ENCODE measurements around a stretch of chr14.

DNA sequence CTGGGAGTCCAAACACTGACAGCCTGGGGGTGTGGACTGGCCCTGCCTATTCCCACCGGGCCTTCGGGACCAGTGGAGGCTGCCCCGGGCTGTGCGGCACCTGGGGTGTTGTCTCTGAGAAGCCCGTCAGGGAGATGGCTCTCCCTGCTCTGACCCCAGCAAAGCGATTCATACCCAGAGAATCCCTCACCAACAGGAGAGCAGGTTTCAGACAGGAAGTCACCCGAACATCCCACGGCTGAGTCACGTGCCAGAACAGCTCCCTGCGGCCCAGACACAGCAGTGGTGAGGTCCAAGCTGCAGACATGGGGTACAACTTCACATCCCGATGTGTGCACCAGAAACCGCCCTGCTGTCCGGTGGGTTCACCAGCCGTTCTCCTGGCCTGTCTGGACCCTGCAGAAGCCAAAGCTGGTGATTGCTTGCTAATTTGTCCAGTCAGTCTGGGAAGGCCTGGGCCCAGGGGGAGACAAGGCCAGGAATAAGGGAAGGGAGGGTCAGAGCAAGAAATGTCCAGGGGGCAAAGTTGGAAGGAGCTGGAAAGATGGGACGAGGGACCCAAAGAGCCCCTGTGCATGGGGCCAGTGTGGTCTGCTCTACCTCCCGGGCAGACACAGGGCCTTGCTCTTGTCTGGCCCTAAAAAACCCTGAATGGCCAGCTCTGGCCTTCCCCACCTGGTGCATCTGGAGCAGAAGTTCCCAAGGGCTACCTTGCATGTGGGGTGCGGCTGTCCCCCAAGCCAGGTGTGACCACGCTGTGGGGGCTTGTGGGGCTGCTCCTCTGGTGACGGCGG, 2.2 kb upstream of the GPR132 start:
- RAMPAGE, long total RNA: no peak
- RRBS: no CpG with 5 or more reads among the region's 20 CpGs
PRO-cap:
- standard: no peak
- CoPRO, capped RNA only, 2 experiments: no peak in any of the 2 experiments
- CoPRO, capped and uncapped RNA, 2 experiments: no peak in any of the 2 experiments
- CoPRO, uncapped RNA only, 2 experiments: no peak in any of the 2 experiments
CAGE:
- cytosol, long polyA plus RNA: no peak
- long polyA plus RNA: no peak
- nucleolus, long total RNA: no peak
- nucleus, long polyA plus RNA: no peak

- RAMPAGE, long total RNA: no peak
- RRBS: 28% methylated on average over 23 of the region's 86 CpGs
PRO-cap:
- standard: bidirectional peak, plus-strand start at chr14:105093323, minus-strand start at chr14:105093223
- CoPRO, capped RNA only, 2 experiments: peak in 1 of 2 experiments; most common plus-strand start chr14:105093323 (in 1); most common minus-strand start chr14:105093215 (in 1)
- CoPRO, capped and uncapped RNA, 2 experiments: no peak in any of the 2 experiments
- CoPRO, uncapped RNA only, 2 experiments: no peak in any of the 2 experiments
CAGE:
- cytosol, long polyA plus RNA: no peak
- long polyA plus RNA: no peak
- nucleolus, long total RNA: no peak
- nucleus, long polyA plus RNA: no peak
Measured at GRCh38 chr14:105092982-105093722, 27.9 kb upstream of the GPR132 start.

GRCh38 chr14:105150890-105151106, 17.8 kb downstream of the JAG2 start:
- RAMPAGE, long total RNA: no peak
- RRBS: 100% methylated on average over 1 of the region's 13 CpGs
PRO-cap:
- standard: no peak
- CoPRO, capped RNA only, 2 experiments: no peak in any of the 2 experiments
- CoPRO, capped and uncapped RNA, 2 experiments: peak in 1 of 2 experiments; most common minus-strand start chr14:105151022 (in 1)
- CoPRO, uncapped RNA only, 2 experiments: no peak in any of the 2 experiments
CAGE:
- cytosol, long polyA plus RNA: no peak
- long polyA plus RNA: no peak
- nucleolus, long total RNA: no peak
- nucleus, long polyA plus RNA: no peak

GRCh38 chr14:105225961-105226613, 22.2 kb upstream of the BTBD6 start:
- RAMPAGE, long total RNA: no peak
- RRBS: 90% methylated on average over 2 of the region's 12 CpGs
PRO-cap:
- standard: no peak
- CoPRO, capped RNA only, 2 experiments: no peak in any of the 2 experiments
- CoPRO, capped and uncapped RNA, 2 experiments: no peak in any of the 2 experiments
- CoPRO, uncapped RNA only, 2 experiments: no peak in any of the 2 experiments
CAGE:
- cytosol, long polyA plus RNA: no peak
- long polyA plus RNA: no peak
- nucleolus, long total RNA: no peak
- nucleus, long polyA plus RNA: no peak

- RAMPAGE, long total RNA: no peak
- RRBS: no CpG with 5 or more reads among the region's 19 CpGs
PRO-cap:
- standard: no peak
- CoPRO, capped RNA only, 2 experiments: no peak in any of the 2 experiments
- CoPRO, capped and uncapped RNA, 2 experiments: no peak in any of the 2 experiments
- CoPRO, uncapped RNA only, 2 experiments: no peak in any of the 2 experiments
CAGE:
- cytosol, long polyA plus RNA: no peak
- long polyA plus RNA: no peak
- nucleolus, long total RNA: no peak
- nucleus, long polyA plus RNA: no peak
Measured at GRCh38 chr14:105292662-105293338, 8.0 kb downstream of the BRF1 start.

GRCh38 chr14:105300260-105300461, 640 bp downstream of the BRF1 start:
- RAMPAGE, long total RNA: no peak
- RRBS: no CpG with 5 or more reads among the region's 31 CpGs
PRO-cap:
- standard: no peak
- CoPRO, capped RNA only, 2 experiments: no peak in any of the 2 experiments
- CoPRO, capped and uncapped RNA, 2 experiments: no peak in any of the 2 experiments
- CoPRO, uncapped RNA only, 2 experiments: no peak in any of the 2 experiments
CAGE:
- cytosol, long polyA plus RNA: no peak
- long polyA plus RNA: no peak
- nucleolus, long total RNA: no peak
- nucleus, long polyA plus RNA: no peak

DNA sequence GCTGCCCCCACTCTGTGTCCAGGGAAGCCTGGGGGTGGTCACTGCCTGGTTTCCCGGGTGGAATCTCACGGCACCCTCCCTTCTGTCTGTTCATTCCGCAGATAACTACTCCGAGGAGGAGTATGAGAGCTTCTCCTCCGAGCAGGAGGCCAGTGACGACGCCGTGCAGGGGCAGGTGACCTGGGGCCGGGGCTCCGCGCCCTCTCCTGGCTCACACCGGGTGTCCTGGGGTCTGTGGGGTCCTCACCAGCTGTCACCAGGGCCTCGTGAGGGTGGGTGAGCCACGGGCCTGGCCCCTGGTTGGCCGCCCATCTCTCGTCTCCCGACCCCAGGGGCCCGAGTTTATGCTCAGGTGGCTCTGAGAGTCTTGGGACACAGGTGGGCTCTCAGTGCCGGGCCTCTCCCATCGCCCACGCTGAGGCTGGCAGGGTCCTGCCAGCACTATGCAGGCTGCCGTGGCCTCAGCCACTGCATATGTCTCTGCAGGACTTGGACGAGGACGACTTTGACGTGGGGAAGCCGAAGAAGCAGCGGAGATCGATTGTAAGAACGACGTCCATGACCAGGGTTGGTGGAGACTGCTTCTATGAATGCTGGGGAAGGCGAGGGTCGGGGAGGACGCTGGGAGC, 30.3 kb upstream of the TEX22 start:
- RAMPAGE, long total RNA: no peak
- RRBS: no CpG with 5 or more reads among the region's 33 CpGs
PRO-cap:
- standard: no peak
- CoPRO, capped RNA only, 2 experiments: no peak in any of the 2 experiments
- CoPRO, capped and uncapped RNA, 2 experiments: no peak in any of the 2 experiments
- CoPRO, uncapped RNA only, 2 experiments: no peak in any of the 2 experiments
CAGE:
- cytosol, long polyA plus RNA: no peak
- long polyA plus RNA: no peak
- nucleolus, long total RNA: no peak
- nucleus, long polyA plus RNA: no peak

DNA sequence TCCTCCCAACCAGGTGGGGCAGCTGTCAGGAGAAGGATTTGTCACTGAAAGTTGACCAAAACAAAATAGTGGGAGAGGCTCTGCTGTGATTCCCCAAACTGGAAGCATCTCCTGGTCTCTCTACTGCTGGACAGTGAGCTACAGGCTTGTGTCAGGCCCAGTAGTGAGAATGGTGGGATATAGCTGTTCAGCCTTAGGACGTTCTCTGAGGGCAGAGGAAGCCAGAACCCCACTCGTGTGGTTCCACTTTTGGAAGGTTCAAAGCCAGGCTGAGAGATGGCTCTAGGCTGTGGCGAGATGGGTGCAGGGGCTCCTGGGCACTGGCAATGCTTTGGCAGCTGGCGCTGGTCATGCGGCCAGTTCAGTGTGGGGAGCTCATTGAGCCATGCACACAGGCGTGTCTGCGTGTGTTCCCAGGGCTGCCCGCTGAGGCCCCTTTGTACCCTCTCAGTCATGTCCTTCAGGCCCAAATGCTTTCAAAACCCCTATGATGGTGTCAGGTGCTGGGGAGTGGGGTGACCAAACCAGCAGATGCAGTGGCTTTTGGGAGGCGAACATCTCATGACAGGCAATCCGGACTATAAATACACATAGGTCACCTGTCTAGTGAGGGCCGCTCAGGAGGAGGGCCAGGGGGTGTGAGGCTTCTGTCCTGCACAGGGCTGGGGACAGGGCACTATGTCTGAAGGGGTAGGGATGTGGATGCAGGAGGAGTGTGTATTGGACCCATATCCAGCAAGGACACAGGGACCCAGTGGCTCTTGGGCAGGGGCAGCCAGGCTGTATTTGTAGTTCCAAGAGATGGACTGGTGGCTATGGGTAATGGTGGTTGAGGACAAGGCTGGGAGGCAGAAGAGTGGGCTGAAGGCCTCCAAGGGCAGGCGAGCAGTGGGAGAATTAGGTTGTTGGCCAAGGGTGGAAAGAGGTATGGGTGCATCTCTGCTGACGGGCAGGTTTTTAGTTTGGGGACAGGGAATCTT, 1.8 kb downstream of the TEX22 start:
- RAMPAGE, long total RNA: no peak
- RRBS: no CpG with 5 or more reads among the region's 13 CpGs
PRO-cap:
- standard: no peak
- CoPRO, capped RNA only, 2 experiments: no peak in any of the 2 experiments
- CoPRO, capped and uncapped RNA, 2 experiments: no peak in any of the 2 experiments
- CoPRO, uncapped RNA only, 2 experiments: no peak in any of the 2 experiments
CAGE:
- cytosol, long polyA plus RNA: no peak
- long polyA plus RNA: no peak
- nucleolus, long total RNA: no peak
- nucleus, long polyA plus RNA: no peak

GRCh38 chr14:105469550-105470739, 4.7 kb upstream of the CRIP2 start:
- RAMPAGE, long total RNA: no peak
- RRBS: 92% methylated on average over 19 of the region's 70 CpGs
PRO-cap:
- standard: no peak
- CoPRO, capped RNA only, 2 experiments: no peak in any of the 2 experiments
- CoPRO, capped and uncapped RNA, 2 experiments: no peak in any of the 2 experiments
- CoPRO, uncapped RNA only, 2 experiments: no peak in any of the 2 experiments
CAGE:
- cytosol, long polyA plus RNA: no peak
- long polyA plus RNA: no peak
- nucleolus, long total RNA: no peak
- nucleus, long polyA plus RNA: no peak

DNA sequence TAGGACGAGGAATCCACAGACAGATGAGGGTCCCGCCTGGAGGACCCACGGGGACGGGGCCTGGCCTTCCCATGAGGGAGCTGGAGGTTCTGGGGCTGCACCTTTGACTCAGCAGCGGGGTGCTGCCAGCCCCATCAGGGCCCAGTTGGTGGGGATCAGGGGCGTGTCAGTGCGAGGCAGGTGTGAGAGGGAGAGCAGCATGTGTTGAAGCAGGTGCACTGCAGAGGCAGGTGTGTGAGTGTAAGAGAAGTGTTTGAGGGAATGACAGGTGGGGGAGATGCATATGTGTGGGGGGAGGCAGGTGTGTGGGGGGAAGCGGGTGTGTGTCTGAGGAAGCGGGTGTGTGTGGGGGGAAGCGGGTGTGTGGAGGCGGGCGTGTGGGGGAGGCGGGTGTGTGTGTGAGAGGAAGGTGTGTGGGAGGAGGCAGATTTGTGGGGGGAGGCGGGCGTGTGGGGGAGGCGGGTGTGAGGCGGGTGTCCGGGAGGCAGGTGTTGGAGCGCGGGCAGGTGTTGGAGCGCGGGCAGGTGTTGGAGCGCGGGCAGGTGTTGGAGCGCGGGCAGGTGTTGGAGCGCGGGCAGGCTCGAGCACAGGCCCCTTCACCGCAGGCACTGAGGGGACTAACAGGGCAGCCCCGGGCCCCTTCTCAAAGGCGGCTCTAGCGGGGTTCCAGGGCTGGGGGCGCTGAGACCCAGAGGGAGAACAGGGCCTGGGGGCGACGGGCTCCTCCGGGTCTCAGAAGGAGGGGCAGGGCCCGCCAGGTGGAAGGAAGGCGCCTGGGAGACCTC, 2.9 kb downstream of the CRIP2 start:
- RAMPAGE, long total RNA: no peak
- RRBS: 4% methylated on average over 8 of the region's 39 CpGs
PRO-cap:
- standard: no peak
- CoPRO, capped RNA only, 2 experiments: no peak in any of the 2 experiments
- CoPRO, capped and uncapped RNA, 2 experiments: no peak in any of the 2 experiments
- CoPRO, uncapped RNA only, 2 experiments: no peak in any of the 2 experiments
CAGE:
- cytosol, long polyA plus RNA: no peak
- long polyA plus RNA: no peak
- nucleolus, long total RNA: no peak
- nucleus, long polyA plus RNA: no peak

DNA sequence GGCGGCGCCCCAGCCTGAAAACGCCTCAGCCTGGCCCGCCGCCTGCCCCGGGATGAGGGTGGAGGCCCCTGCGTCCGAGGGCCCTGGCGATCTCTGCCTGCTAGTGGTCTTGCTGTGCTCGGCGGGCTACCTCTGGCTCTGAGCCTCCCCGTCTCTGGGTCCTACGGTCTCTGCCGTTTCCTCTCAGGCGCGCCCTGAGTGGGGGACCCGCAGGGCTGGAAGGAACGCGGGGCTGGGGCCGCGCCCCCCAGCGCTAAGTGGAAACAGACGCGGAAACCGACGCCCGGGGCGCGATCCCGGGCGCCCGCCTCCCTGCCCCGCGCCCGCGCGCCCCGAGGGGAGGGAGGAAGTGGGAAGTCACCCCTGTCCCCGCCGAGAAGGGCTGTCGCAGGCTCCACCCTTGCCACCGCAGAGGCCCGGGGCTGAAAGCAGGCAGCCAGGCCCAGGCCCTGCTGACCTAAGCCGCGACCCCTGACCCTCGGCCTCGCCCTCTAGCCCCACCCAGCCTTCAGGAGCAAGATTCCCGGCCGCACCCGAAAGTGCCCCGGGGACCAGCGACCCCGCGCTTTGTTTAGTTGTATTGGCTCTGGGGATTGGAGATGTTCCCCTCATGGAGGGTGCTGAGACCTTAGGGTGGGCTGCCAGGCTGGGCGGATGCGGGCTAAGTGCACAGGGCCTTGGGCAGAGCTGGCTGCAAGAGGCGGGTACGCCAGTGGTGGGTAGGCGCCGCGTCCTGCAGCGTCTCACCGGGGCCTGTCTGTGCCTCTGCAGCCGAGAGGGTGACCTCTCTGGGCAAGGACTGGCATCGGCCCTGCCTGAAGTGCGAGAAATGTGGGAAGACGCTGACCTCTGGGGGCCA, 938 bp downstream of the CRIP1 start:
- RAMPAGE, long total RNA: no peak
- RRBS: 95% methylated on average over 6 of the region's 67 CpGs
PRO-cap:
- standard: no peak
- CoPRO, capped RNA only, 2 experiments: no peak in any of the 2 experiments
- CoPRO, capped and uncapped RNA, 2 experiments: no peak in any of the 2 experiments
- CoPRO, uncapped RNA only, 2 experiments: no peak in any of the 2 experiments
CAGE:
- cytosol, long polyA plus RNA: no peak
- long polyA plus RNA: no peak
- nucleolus, long total RNA: no peak
- nucleus, long polyA plus RNA: no peak

GRCh38 chr14:105490352-105490487, 826 bp upstream of the TEDC1 start:
- RAMPAGE, long total RNA: no peak
- RRBS: 1% methylated on average over 10 of the region's 16 CpGs
PRO-cap:
- standard: no peak
- CoPRO, capped RNA only, 2 experiments: no peak in any of the 2 experiments
- CoPRO, capped and uncapped RNA, 2 experiments: no peak in any of the 2 experiments
- CoPRO, uncapped RNA only, 2 experiments: no peak in any of the 2 experiments
CAGE:
- cytosol, long polyA plus RNA: no peak
- long polyA plus RNA: no peak
- nucleolus, long total RNA: no peak
- nucleus, long polyA plus RNA: no peak

- RAMPAGE, long total RNA: no peak
- RRBS: no CpG with 5 or more reads among the region's 40 CpGs
PRO-cap:
- standard: no peak
- CoPRO, capped RNA only, 2 experiments: no peak in any of the 2 experiments
- CoPRO, capped and uncapped RNA, 2 experiments: no peak in any of the 2 experiments
- CoPRO, uncapped RNA only, 2 experiments: no peak in any of the 2 experiments
CAGE:
- cytosol, long polyA plus RNA: no peak
- long polyA plus RNA: no peak
- nucleolus, long total RNA: no peak
- nucleus, long polyA plus RNA: no peak
Measured at GRCh38 chr14:105498291-105499243, 7.5 kb downstream of the TEDC1 start.

DNA sequence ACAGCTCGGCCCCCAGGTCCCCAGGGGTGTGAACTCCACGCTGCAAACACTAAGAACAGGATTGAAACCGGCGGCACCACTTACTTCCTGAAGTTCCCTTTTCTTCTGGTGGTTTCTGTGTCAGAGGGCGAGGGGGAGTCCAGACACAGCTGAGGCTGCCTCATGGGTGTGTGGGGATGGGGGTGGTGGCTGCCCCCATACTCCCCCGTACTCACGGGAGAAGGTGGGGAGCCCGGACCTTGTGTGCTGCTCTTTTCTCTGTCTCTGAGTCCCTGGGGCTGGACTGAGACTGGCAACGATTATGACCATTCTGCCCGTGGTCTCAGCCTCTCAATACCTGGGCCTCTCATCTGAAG, 249.2 kb downstream of the TMEM121 start:
- RAMPAGE, long total RNA: no peak
- RRBS: no CpG with 5 or more reads among the region's 10 CpGs
PRO-cap:
- standard: no peak
- CoPRO, capped RNA only, 2 experiments: no peak in any of the 2 experiments
- CoPRO, capped and uncapped RNA, 2 experiments: no peak in any of the 2 experiments
- CoPRO, uncapped RNA only, 2 experiments: no peak in any of the 2 experiments
CAGE:
- cytosol, long polyA plus RNA: no peak
- long polyA plus RNA: no peak
- nucleolus, long total RNA: no peak
- nucleus, long polyA plus RNA: no peak

DNA sequence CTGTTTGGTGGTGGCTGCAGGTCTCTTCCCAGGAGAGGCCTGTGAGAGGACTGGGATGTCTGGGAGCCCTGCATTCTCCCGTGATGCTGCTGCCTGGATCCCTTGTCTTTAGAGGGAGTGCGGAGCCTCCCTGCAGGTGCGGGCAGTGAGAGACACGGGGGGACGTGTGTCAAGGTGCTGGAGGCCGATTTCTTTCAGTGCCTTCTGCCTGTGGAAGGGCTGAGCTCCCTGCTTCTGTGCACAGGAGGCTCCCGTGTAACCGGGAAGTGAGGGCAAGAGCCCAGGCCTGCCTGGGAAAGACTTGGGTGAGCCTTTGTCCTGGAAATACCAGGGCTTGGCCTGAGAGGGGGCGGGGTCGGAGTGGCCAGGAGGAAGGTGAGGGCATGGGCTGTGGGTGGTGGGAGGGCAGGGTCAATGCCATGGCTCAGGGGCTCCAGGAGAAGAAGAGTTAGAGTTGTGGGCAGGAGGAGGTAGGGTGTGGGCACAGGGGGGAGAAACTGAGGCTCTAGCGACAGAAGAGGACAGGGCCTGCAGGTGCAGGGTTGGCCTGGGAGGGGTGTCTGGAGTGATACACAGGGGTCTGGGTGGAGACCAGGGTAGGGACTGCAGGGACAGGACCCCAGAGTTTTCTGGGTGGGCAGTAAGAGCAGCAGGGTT, 372.2 kb downstream of the TMEM121 start:
- RAMPAGE, long total RNA: no peak
- RRBS: no CpG with 5 or more reads among the region's 11 CpGs
PRO-cap:
- standard: no peak
- CoPRO, capped RNA only, 2 experiments: no peak in any of the 2 experiments
- CoPRO, capped and uncapped RNA, 2 experiments: no peak in any of the 2 experiments
- CoPRO, uncapped RNA only, 2 experiments: no peak in any of the 2 experiments
CAGE:
- cytosol, long polyA plus RNA: no peak
- long polyA plus RNA: no peak
- nucleolus, long total RNA: no peak
- nucleus, long polyA plus RNA: no peak

DNA sequence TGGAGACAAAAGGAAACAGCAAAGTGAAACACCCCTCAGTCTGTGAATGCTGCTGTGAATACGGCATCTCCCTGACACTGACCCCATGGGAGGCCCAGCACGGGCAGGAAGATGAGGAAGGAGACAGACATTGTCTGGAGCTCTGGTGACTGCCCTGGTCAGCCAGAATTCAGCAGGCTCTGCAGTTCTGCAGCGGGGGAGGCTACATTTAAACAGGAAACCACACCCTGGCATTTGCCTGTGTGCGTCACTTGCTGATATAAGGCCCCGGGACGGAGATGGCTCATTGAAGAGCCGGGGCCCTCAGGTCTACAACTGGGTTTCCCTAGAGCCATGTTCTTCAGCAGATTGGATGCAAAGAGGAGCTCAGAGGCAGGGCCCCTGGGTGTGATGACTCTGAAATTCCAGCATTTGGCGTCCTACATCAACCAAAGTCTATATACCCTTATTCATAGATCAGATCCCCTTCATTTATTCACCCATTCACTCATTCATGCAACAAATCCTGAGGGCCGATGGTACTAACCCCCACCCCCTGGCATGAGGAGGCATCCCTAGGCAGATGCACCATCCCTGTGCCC, 413.8 kb downstream of the TMEM121 start:
- RAMPAGE, long total RNA: no peak
- RRBS: no CpG with 5 or more reads among the region's 9 CpGs
PRO-cap:
- standard: no peak
- CoPRO, capped RNA only, 2 experiments: no peak in any of the 2 experiments
- CoPRO, capped and uncapped RNA, 2 experiments: no peak in any of the 2 experiments
- CoPRO, uncapped RNA only, 2 experiments: no peak in any of the 2 experiments
CAGE:
- cytosol, long polyA plus RNA: no peak
- long polyA plus RNA: no peak
- nucleolus, long total RNA: no peak
- nucleus, long polyA plus RNA: no peak

DNA sequence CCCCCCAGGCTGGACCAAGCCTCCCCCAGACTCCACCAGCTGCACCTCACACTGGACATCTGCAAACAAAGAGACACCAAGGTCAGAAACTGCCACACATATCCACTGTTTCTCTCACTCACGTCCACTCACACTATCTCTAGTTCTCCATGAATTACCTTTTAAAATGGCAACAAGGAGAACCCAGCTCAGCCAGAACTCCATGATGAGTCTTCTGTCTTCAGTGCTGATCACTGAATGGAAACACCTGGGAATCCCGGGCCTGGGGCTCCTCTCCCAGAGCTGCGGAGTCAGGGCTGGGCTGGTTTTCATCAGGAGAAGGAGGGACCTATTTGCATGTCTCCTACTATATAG, 562.0 kb downstream of the TMEM121 start:
- RAMPAGE, long total RNA: no peak
- RRBS: no CpG with 5 or more reads among the region's 3 CpGs
PRO-cap:
- standard: no peak
- CoPRO, capped RNA only, 2 experiments: no peak in any of the 2 experiments
- CoPRO, capped and uncapped RNA, 2 experiments: no peak in any of the 2 experiments
- CoPRO, uncapped RNA only, 2 experiments: no peak in any of the 2 experiments
CAGE:
- cytosol, long polyA plus RNA: no peak
- long polyA plus RNA: no peak
- nucleolus, long total RNA: no peak
- nucleus, long polyA plus RNA: no peak

DNA sequence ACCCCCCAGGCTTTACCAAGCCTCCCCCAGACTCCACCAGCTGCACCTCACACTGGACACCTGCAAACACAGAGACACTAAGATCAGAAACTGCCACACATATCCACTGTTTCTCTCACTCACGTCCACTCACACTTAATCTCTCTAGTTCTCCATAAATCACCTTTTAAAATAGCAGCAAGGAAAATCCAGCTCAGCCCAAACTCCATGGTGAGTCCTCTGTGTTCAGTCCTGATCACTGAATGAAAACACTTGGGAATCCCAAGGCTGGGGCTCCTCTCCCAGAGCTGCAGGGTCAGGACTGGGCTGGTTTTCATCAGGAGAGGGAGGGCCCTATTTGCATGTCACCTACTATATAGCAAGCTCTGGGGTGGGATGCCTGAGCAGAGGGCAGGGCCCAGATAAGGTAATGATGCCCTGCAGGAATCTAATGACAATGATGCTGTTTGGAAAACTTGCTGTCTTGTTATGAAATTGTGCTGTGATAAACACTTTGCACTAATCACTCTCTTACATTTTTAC, 627.6 kb downstream of the TMEM121 start:
- RAMPAGE, long total RNA: no peak
- RRBS: no CpG with 5 or more reads among the region's 1 CpG
PRO-cap:
- standard: no peak
- CoPRO, capped RNA only, 2 experiments: no peak in any of the 2 experiments
- CoPRO, capped and uncapped RNA, 2 experiments: no peak in any of the 2 experiments
- CoPRO, uncapped RNA only, 2 experiments: no peak in any of the 2 experiments
CAGE:
- cytosol, long polyA plus RNA: no peak
- long polyA plus RNA: no peak
- nucleolus, long total RNA: no peak
- nucleus, long polyA plus RNA: no peak

Measured in K562 (cell line).